SK-N-DZ (cell line): ENCODE data around the gene LHX4.

DNA sequence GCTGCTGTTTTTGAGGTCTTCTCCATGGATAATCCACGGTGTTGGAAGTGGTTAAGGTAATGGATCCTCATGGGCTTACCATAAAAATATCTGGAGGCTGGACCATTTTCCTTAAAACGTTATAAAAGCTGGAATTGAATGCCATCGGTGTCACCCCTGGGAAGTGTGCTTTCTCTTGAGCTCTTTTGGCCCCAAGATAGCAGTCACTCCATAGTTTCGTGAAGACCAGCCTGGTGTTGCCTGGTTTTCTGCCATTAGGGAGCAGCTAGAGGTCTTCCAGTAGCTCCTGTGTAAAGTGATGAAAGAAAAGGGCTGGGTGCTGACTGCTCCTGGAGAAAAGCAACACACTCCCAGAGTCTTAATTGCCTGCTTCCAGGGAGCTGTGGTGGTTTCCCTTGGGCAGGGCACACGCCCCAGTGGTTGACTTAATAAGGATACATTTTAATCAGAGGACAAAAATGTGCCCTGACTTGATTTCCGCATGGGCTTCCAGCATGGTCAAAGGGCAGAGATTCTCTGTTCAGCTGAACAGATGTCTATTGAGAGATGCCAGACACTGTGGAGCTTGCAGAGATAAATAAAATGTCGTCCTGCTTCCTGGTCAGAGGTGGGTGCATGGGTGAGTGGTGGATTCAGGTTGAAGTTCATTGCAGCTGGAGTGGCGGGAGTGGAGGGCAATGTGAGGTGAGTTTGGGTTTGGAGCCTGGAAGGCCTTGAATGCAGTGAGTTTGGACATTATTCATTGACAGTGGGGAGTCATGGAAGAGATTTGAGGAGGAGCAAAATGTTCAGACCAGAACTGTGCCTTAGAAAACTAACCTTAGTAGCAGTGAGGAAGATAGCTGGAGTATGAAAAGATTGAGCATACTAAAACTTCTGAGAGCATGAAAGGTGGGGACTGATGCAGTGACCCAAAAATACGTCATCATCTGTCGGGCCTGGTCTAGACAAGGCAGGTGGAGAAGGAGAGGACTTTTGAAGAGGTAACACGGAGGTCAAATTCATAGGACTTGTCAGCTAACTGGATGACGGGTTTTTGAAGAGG lies 16.0 kb downstream of the QSOX1 start:
RAMPAGE:
- cytosol, long total RNA, result no peak
- nucleus, long total RNA, result no peak

DNA sequence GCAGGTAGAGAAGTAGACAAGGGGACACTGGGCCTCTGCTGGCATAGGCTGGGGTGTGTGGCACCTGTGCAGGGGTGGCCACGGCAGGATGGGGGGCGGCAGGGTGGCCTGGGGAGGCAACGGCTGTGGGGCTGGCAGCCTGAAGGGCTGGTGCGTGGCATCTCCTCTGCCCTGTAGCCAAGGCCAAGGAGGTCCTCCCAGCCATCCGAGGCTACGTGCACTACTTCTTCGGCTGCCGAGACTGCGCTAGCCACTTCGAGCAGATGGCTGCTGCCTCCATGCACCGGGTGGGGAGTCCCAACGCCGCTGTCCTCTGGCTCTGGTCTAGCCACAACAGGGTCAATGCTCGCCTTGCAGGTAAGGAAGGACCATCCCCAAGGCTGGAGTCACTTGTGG lies 36.0 kb upstream of the LHX4 start:
RAMPAGE:
- cytosol, long total RNA, result no peak
- nucleus, long total RNA, result no peak

DNA sequence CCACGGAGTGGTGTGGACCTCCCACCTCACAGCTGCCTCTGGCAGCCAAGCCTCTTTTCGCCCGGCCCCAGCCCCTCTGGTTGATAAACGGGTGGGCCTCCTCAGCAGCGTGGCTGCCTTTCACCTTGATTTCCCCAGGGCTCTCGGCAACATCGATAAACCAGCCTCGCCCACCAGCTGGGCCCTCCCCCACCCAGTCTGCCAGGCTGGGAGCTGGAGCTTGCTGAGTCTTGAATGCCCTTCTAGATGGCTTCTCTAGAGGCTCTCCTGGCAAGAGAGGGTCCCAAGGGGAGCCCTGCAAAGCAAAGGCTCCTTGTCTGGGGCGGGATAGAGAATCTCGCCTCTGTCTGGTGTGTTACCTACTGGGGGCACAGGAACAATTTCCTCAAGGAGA lies 31.0 kb upstream of the LHX4 start:
RAMPAGE:
- cytosol, long total RNA, result no peak
- nucleus, long total RNA, result no peak

GRCh38 chr1:180229328-180230462 lies at the start of gene LHX4:
TSS of gene LHX4 (plus strand) at chr1:180230264.
RAMPAGE:
- cytosol, long total RNA, result no peak
- nucleus, long total RNA, result no peak

RAMPAGE:
- cytosol, long total RNA, result no peak
- nucleus, long total RNA, result no peak
Observed at GRCh38 chr1:180230463-180230935, 435 bp downstream of the LHX4 start.

GRCh38 chr1:180269958-180270267 lies 39.8 kb downstream of the LHX4 start:
RAMPAGE:
- cytosol, long total RNA, result no peak
- nucleus, long total RNA, result no peak

GRCh38 chr1:180542602-180542934 lies 40.2 kb upstream of the ACBD6 start:
RAMPAGE:
- cytosol, long total RNA, result no peak
- nucleus, long total RNA, result no peak

RAMPAGE:
- cytosol, long total RNA, result no peak
- nucleus, long total RNA, result no peak
Observed at GRCh38 chr1:180562483-180563460, 60.4 kb upstream of the ACBD6 start.

RAMPAGE:
- cytosol, long total RNA, result no peak
- nucleus, long total RNA, result no peak
Observed at GRCh38 chr1:180872720-180873147, 40.0 kb upstream of the KIAA1614 start.

DNA sequence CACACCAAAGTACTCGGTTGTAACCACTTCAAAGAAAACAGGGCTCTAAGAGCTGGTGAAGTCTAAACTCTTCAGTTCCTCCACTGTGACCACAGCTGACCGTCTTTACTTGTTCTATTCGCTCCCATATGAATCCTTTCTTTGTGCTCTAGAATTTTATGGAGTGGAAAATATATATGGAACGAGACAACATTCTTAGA lies 15.6 kb downstream of the IER5 start:
RAMPAGE:
- cytosol, long total RNA, result no peak
- nucleus, long total RNA, result no peak

DNA sequence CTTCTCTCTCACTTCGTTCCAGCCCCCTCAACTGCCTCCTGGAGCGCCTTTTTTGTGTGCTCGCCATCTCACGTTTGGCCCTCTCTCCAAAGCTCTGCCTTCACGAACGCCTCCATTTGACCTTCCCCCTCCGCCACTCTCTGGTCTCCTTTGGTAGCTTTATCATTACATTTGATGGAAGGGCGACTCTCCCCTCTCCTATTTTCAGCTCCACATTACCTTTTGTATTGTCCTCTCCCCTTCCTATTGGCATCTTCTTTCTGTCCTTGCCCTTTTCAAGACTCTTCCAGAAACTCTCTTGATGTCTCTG lies 17.3 kb downstream of the IER5 start:
RAMPAGE:
- cytosol, long total RNA, result no peak
- nucleus, long total RNA, result no peak

RAMPAGE:
- cytosol, long total RNA, result no peak
- nucleus, long total RNA, result no peak
Observed at GRCh38 chr1:181142192-181142797, 53.8 kb downstream of the IER5 start.

DNA sequence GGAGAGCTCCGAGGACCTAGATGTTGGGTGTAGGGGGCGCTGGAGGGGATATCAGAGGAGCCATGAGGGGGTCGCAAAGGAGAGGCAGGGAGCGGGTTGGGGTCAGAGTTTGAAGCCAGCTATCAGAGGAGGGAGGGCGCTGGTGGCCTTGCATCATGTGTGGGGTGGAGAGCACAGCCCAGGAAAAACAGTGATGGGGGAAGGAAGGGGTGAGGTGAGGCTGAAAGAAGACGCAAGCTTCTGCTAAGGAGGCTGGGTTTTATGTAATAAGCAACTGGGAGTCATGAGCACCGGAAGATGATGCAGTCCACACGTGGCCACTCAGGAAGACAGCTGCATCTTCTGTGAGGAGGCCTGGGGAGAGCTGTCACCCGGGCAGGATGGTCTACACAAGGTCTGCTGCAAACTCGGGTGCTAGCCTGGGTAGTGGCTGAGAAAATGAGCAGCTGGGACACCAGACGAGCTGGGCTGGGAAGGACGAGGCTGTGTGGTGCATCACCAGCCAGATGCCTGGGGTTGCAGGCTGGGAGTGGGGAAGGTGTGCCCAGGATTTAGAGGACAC lies 72.9 kb downstream of the IER5 start:
RAMPAGE:
- cytosol, long total RNA, result no peak
- nucleus, long total RNA, result no peak

DNA sequence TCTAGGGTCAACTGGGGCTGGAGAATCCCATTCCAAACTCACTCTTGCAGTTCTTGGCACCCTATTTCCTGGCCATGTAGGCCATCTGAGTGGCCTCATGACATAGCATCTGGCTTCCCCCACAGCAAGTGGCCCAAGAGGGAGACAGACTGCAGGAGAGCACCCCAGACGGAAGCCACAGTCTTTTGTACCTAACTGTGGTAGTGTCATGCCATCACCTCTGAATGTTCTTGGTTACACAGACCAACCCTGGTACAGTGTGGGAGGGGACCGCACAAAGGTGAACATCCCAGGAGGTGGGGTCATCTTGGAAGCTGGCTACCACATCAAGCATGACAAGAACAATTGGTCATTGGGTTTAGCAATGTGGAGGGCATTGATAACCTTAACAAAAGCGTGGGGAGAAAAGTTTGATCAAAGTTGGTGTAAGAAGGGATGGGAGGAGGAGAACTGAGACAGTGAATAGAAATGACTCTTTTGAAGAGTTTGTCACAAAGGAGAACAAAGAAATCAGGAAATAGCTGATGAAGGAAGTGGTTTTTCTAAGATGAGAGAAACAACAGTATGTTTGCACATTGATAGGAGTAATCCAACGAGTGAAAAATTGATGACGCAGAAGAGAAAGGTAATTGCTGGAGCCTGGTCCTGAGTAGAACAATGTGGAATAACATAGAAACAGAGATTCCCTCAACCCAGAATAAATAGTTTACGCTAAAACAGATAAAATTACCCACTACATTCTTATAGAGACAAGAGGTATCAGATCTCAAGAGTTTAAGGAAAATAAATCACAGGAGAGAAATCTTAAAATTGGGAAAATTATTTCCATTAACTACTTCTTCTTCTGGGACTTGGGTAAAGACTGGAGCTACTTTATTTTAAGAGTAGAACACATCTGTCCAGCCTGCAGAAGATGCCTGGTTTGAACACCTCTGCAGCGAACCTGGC lies 87.0 kb upstream of the CACNA1E start:
RAMPAGE:
- cytosol, long total RNA, result no peak
- nucleus, long total RNA, result no peak

RAMPAGE:
- cytosol, long total RNA, result no peak
- nucleus, long total RNA, result no peak
Observed at GRCh38 chr1:182101362-182101890, 39.9 kb upstream of the ZNF648 start.

DNA sequence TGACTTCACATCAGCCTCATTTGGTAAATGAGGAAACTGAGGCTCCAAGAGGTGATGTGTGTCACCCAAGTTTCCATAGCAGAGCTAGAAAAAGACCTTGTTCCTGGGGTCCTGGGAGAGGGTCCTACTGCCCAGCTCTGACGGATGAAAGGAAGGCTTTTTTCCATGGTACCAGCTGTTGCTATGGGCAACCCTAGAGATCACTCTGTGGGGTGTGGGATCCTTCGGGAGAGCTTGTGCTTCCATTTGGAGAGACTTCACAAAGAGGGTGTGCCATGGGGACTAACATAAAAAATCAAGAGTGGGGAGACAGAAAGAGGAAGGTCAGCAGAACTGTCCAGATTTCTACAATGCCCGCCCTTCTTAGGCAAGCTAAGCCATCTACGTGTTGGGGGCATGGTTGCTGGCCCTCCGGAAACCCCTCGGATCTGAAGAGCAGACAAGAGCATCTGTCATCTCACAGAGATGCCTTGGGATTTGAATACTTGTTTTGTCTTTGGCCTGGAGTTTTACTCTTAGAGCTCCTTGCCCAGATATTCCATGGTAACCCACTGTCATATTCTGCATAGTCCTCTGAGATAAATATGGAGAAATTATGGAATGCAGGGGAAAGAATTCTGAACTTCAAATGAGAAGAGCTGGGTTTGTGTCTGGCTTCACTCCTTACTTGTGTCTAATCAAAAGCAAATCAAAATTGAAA lies 83.9 kb upstream of the ZNF648 start:
RAMPAGE:
- cytosol, long total RNA, result no peak
- nucleus, long total RNA, result no peak

DNA sequence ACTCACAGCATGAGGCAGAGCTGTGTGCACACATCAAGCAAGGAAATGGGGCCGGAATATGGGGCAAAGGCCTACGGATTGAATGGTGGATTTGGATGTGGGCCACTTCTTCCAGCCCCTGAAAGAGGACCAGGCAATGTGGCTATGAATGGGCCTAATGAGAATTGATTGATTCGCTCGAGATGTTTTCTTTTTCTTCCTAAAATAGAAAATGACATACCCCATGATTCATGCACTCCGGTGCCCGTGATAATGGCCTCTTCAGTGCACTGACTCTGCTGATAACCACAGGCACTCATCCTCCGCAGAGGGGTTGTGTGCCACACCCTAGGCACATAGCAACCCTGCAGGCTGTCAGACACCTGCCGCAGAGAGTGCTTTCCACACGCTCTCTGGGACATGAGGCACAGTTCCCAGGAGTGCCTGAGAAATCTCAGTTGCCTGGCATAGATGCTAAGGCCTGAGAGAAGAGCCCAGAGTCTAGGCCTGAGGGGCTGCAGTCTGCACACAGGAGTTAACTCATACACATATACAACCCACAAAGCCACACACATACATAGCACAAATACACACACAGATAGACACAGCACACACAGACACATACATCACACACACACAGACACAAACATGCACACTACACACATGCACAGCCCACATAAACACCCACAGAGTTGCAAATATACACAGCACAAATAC lies 155.3 kb downstream of the GLUL start:
RAMPAGE:
- cytosol, long total RNA, result no peak
- nucleus, long total RNA, result no peak

DNA sequence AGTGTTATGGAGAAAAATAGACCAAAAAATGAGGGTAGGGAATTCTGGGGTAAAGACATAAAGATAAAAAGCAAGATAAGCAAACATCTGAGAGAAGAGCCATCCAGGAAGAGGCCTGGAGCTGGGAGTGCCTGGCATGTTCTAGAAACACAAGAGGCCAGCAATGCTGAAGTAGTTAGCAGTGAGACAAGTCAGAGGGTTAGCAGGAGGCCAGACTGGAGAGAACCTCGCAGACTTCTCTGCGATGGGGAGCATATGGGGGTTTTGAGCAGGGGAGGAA lies 113.2 kb downstream of the GLUL start:
RAMPAGE:
- cytosol, long total RNA, result no peak
- nucleus, long total RNA, result no peak

GRCh38 chr1:182293093-182293660 lies 98.4 kb downstream of the GLUL start:
RAMPAGE:
- cytosol, long total RNA, result no peak
- nucleus, long total RNA, result no peak

GRCh38 chr1:182671583-182672263 lies 12.7 kb downstream of the RGS8 start:
RAMPAGE:
- cytosol, long total RNA, result no peak
- nucleus, long total RNA, result no peak